Cardiac muscle cell (in vitro differentiated cells and primary cell): ENCODE measurements around a stretch of chr14.

GRCh38 chr14:26841723-26842729, 244.2 kb upstream of the NOVA1 start:
- RAMPAGE, long total RNA: no peak
- RRBS: no CpG with 5 or more reads among the region's 3 CpGs

GRCh38 chr14:28242775-28243326, 523.7 kb upstream of the FOXG1 start:
- RAMPAGE, long total RNA: no peak
- RRBS: no CpG with 5 or more reads among the region's 3 CpGs

DNA sequence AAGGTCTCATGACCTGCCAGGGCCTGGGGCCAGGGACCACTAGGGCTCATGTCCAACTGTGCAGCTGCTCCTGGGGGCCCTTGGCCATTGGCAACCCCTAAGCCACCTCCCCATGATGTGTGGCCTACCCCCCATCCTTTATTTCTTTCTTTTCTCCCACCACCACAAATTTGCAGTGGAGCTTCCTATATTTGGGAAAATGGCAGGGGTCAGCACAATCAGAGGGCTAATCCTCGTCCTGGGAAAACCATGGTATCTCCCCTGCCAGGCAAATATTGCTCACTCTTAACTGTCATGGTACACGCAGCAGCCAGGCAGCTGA, 365.2 kb upstream of the FOXG1 start:
- RAMPAGE, long total RNA: no peak
- RRBS: no CpG with 5 or more reads among the region's 2 CpGs

DNA sequence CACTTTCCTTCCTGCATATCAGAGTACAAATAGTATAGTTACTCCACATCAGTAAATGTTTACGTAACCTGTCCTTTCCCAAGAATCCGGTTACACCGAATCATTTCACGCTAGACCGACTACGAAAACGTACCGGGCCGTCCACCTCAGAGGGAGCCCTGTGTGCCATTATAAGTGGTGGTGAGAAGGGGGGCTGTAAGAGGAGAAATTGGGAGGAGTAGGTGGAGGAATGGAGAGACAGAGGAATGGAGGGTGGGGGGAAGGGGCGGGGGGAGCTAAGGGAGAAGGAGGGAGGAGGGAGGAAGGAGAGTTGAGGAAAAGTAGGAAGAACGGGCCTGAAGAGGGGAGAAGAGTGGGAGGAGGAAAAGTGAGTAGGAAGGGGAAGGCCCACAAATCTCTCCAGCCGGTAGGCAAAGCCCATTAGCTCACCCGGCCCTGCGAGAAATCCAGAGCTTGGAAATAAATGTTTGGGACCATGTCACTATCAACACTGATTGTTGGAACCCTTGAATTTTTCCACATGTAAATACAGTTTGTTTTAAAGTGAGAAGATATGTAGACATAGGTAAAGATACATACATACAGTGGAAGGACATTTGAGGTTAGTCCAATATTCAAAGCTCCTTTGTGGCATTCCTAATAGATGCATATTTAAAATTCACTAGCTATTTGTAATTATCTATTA, 2.2 kb upstream of the FOXG1 start:
- RAMPAGE, long total RNA: no peak
- RRBS: 13% methylated on average over 5 of the region's 14 CpGs

- RAMPAGE, long total RNA: no peak
- RRBS: no CpG with 5 or more reads among the region's 10 CpGs
Observed at GRCh38 chr14:29638238-29639029, 289.2 kb downstream of the PRKD1 start.

DNA sequence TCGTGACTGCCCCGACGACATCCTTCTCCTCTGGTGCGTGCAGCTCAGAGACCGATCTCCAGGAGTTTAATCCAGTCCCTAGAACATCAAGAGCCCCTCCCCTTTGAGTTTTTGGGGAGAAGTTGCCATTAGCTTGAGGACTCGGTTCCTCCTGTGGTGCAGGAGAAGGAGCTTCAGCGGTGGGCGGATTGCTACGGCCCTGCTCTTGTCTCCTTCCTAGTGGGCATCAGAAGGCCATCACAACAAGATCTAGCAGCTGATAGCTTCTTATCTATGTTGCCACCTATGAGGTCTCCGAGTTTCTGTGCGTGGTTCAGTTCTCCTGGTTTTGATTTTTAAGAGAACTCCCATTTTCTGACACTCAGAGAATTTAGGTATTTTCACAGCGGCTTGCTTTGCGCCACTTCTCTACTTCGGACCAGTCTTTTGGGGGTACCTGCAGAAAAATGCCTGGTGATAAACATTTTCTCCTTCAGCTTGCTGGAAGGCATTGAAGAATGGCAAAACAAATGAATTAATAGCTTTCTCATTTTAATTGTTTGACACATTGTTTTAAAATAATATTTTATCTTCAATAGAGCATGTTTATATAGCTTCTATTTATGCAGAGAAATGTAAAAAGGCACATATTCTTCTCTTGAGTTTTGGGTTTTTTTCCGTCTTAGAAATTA, 446 bp downstream of the SCFD1 start:
- RAMPAGE, long total RNA: no peak
- RRBS: no CpG with 5 or more reads among the region's 15 CpGs

DNA sequence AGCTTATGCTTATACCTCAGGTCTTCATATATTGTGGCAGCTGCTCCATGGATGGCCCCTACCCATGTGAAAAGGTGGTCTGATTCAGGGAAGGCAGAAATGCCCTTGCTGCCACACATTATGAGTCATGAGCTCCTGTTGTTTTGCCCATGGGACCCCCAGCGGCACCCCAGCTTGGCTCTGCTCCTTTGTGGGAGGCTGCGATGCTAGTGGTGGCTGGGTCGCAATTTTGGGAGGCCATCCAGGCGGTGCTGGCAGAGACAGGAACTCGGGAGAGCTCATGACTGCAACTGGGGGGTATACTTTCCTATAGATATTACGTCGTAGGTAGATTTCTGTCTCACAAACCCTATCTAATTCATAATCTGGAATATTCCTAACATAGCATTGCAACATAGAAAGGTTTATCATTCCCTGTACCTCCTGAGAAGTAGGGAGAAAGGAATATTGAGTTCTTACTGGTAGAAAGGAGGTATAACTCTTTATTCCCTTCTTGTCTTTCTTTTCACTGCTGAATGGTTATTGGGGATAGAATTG, 61.3 kb downstream of the SCFD1 start:
- RAMPAGE, long total RNA: no peak
- RRBS: no CpG with 5 or more reads among the region's 7 CpGs

DNA sequence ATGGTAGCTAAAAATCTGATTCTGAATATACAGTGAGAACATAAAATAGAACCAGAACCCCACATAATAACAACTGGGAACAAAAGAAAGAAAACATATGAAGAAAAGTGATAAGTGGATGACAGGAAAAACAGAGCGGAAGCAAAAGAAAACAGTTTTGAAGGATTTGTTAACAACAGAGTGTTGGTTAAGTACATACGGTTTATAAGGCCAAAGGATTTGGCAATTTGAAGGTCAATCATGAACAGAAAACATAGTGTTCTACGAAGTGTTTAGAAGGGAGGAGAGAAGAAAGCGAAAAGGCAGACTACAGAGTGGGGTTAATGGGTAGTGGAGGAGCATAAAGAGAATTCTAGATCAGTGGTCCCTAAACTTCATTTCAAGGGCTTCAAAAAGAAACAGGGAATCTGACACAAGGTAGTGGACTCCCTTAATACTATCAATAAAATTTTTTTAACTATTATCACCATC, 3.9 kb upstream of the AP4S1 start:
- RAMPAGE, long total RNA: no peak
- RRBS: no CpG with 5 or more reads among the region's 4 CpGs

- RAMPAGE, long total RNA: no peak
- RRBS: 2% methylated on average over 16 of the region's 47 CpGs
Observed at GRCh38 chr14:31026487-31027302, 516 bp upstream of the STRN3 start.

DNA sequence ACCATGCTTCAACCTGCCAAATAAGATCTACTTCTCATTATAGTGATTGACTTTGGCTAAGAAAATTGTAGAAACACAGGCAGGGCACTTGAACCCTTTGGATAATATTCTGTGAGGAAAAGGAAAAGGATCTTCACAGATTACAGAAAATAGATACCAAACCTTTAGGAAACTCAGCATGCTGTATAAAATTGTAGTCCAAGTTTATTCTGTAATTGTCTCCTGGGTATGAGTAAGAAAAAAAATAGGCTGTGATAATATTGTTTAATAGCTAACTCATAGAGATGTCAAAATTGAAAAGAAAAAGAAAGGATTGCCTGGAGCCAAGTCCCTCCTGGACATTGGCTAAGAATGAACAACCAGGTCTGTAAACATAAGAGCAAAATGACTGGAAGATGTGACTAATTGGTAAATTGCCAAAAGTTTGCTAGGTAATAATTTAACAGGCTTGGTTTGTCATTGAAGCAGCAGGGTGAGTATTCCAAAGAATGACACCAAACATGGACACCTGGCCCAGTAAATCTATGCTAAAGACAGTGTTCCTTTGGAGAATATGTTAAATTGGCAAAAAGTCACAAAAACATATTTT, 7.6 kb upstream of the STRN3 start:
- RAMPAGE, long total RNA: no peak

GRCh38 chr14:31090610-31091332, 64.6 kb upstream of the STRN3 start:
- RAMPAGE, long total RNA: no peak
- RRBS: no CpG with 5 or more reads among the region's 3 CpGs

DNA sequence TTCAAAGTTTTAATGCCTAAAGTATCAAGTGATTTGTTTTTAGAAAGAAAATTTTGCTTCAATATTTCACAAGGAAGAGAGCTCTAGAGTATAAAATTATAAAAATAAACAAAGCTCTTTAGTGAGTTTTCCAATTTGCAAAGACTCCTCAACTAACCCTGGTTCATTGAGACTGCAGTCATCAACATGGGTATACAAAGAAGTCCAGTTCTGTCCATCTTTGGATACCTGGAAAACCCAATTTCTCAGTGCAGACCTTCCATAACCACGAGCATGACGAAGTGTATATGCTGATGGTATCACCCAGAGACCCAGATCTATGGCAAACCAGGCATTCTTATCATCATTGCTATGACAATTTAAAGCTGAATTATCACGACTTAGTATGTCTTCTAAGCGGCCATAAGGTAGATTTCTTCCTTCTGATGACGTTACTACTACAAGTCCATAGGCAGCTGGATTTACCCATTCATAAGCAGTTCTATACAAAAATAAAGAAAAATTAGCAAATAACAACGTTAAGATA, 72.8 kb downstream of the HECTD1 start:
- RAMPAGE, long total RNA: no peak
- RRBS: no CpG with 5 or more reads among the region's 6 CpGs

DNA sequence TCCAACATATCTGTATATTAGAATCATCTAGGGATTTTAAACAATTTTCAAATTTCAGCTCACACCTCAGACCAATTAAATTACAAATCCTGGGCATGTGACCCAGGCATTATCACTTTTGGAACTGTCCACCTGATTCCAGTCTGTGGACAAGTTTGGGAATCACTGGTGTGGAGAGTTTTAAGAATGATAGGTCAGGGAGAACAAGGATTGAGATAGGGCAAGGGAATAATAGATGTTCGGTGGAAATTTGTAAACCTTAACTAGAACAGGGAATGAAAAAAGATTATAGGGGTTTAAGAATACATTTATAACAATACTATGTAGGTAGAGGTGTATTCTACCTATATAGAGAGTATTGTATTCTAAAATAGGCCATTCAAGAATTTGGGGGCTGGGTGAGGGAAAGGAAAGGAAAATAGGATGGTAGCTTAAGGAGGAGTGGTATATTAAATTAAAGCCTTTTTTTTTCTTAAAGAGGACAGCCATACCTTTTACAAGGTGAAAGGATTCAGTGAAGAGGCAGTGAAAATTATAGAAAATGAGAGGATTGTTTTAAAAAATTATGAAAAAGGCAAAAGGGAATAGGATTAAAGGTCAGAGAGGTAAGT, 123.9 kb downstream of the NUBPL start:
- RAMPAGE, long total RNA: no peak
- RRBS: no CpG with 5 or more reads among the region's 1 CpG

DNA sequence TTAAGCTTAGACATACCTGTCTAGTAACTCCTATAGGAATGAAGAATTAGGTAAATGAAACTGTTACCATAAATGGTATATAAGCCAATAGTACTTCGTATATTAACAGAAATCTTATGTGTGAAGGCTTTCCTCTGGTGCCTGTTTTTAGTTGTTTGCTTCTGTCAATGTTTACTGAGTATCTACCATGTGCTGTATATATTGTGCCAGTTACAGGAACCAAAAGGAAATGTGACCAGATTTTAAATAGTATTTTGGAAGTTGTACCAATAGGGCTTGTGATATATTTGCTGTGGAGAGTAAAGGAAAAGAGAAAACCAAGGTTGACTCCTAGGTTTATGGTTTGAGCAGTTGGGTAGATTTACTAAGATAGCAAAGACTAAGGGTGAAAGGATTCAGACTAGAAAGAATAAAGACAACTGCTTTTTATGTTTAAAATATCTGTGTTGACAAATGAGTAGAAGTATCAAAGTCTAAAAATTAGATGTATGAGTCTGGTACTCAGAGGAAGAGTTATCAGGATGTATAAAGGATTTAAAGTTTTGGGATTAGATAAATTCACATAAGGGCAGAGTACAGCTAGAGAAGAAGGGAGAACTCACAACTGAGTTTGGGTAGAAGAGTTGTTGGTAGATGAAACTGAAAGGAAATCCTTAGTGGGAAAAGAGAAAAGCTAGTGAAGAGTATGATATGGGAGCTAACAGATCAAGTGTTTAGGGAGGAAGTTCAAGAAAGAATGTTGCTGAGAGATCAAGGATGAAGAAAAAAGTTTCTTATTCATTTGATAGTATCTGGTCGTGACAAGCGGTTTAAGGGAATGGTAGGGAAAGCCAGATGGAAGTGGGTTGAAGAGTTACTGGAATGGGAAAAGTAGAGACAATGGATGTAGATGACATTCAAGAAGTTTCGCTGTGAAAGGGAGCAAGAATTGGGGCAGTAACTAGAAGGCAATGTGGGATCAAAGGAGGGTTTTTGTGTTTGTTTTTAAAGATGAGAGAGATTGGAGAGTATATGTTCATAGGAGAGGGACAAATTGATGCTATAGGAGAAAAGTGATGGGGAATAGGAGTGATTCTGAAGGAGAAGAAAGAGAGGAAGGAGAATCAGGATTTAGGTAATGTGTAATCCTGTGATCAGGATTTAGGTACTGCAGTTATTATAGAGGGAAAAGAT, 30.6 kb downstream of the ARHGAP5 start:
- RAMPAGE, long total RNA: no peak
- RRBS: no CpG with 5 or more reads among the region's 4 CpGs

GRCh38 chr14:32303806-32304347, 25.2 kb upstream of the AKAP6 start:
- RAMPAGE, long total RNA: no peak
- RRBS: no CpG with 5 or more reads among the region's 3 CpGs

- RAMPAGE, long total RNA: no peak
- RRBS: no CpG with 5 or more reads among the region's 4 CpGs
Observed at GRCh38 chr14:32433308-32433931, 104.3 kb downstream of the AKAP6 start.

- RAMPAGE, long total RNA: no peak
- RRBS: no CpG with 5 or more reads among the region's 4 CpGs
Observed at GRCh38 chr14:32507441-32508071, 178.5 kb downstream of the AKAP6 start.

DNA sequence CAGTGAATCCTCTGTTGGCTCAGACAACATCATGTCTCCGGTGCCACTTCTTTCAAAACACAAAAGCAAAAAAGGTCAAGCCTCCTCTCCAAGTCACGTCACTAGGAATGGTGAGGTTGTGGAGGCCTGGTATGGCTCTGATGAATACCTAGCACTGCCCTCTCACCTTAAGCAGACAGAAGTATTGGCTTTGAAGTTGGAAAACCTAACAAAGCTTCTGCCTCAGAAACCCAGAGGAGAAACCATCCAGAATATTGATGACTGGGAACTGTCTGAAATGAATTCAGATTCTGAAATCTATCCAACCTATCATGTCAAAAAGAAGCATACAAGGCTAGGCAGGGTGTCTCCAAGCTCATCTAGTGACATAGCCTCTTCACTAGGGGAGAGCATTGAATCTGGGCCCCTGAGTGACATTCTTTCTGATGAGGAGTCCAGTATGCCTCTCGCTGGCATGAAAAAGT, 217.3 kb downstream of the AKAP6 start:
- RAMPAGE, long total RNA: no peak
- RRBS: no CpG with 5 or more reads among the region's 3 CpGs

GRCh38 chr14:32574056-32574488, 245.0 kb downstream of the AKAP6 start:
- RAMPAGE, long total RNA: no peak
- RRBS: no CpG with 5 or more reads among the region's 4 CpGs

DNA sequence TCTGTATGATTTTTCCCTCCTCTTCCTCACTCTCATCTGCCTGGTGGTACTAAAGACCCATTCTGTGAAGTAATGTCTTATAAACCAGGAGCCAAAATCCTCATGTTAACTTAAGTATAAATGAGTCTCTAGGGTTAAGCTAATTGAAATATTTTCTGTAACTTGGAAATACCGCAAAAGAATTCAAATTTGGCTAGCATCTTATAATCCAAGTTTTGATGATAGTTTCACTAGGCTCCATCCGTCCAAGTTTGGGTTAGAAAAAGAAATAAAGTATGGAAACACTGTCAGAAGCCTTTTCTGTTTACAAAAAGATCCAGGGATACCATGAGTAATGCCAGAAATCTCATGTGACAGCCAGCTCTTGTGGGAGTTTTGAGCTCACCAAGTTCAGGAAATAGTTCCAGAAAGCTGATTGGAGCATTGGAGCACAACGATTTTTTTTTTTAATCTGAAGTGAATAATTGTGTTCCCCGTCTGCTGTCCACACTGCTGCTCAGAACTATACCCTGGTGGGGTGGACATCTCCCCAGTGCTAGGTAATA, 229.7 kb upstream of the NPAS3 start:
- RAMPAGE, long total RNA: no peak
- RRBS: no CpG with 5 or more reads among the region's 4 CpGs